ENCODE measurements around a stretch of chr18.

GRCh38 chr18:51184980-51185714 lies 12.3 kb downstream of the MEX3C start:
- PRO-cap, result no peak

DNA sequence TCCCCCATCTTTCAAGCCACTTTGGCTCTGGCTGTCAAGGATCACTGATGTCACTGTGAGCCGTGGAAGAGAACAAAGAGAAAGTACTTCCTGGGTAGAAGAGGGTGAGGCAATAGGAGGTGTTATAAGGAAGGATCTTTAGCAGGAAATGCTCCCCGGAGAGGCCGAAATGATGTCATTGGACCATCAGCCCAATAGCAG lies 228.4 kb upstream of the MEX3C start:
- PRO-cap, result no peak

DNA sequence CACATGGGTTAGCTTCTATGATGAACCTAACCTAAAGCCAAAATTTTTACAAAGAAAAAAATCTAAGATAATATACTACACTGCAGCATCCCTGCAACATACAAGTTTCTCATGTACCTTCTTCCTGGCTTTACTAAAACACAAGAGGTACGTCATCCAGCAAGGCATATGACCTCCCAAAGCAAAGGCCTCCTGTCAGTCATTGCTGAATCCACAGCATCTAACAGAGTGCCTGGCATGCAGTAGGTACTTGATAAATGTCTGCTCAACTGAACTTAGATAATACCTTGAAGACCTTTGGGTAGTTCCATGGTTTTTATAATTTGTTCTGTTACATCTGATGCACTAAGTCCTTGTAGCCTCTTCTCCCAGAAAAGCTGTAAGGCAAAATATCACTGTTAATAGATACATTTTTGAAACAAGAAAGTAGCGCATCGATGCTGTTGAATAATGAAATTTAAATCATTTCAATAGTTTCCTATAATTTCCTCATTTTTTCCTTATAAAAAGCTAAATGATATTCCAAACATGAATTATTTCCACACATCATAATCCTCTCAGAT lies 58.6 kb downstream of the MBD2 start:
- PRO-cap, result no peak

DNA sequence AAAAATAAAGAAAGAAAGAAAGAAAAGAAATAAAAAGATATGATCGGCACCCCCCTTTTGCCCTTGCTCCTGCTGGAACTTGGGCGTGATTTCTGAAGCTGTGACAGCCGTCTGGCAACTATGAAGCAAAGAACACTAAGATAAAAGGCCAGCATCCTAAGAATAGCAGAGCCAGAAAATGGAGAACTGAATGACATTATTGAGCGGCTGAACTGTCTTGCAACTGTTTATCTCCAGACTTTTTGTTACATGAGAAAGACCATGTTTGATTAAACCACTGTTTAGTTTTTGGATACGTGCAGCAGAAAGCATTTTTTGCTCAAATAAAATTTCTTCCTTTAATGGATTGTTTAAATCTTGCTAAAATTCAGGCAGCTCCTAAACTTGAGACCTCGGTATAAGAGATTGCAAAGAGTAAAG lies 8.1 kb upstream of the MBD2 start:
- PRO-cap, result no peak

GRCh38 chr18:54269669-54270655 lies 645 bp downstream of the POLI start:
- PRO-cap, result bidirectional peak, plus-strand start at chr18:54269810, minus-strand start at chr18:54269781; unidirectional peak, minus-strand start at chr18:54270294

GRCh38 chr18:54388149-54388722 lies 30.5 kb downstream of the C18orf54 start:
- PRO-cap, result no peak

DNA sequence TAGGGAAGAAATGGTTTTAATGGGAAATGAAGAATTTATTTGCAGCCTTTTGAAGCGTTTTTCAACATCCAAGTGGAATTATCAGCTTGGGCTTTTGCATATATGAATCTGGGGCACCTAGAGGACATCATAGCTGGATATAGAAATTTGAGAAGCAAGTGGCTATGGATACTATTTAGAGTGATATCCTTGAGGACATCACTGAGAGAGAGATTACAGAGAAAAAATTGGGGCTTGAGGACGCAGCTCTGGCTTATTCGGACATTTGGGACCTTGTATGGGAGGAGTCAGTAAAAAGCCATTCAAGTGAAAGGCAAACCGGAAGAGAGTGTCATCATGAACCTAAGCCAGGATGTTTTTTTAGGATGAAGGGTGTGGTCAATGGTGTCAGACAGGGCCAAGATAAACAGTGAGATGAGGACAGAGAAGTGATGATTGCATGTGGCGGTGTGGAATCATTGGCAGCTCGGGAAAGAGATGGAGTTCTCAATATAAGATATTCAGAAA lies 4.2 kb downstream of the RAB27B start:
- PRO-cap, result no peak

DNA sequence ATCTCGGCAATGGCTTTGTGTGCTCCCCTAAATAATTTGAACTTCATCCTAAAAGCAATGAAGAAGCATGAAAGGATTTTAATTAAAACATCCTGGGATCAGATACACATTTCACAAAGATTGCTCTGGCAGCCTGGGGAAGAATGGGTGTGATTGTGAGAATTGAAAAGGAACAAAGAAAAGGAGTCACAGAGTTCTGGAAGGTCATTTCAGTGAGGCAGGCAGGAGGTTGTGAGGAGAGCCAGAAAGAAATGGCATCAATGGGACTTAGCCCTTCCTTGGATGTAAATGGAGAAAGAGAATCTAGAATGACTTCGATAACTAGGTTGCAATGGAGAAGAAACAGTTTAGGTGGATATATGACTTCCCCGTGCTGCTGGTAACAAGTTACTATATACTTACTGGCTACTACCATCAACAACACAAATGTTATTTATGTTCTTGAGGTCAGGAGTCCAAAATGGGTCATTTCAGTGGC lies 228.3 kb upstream of the CCDC68 start:
- PRO-cap, result no peak

DNA sequence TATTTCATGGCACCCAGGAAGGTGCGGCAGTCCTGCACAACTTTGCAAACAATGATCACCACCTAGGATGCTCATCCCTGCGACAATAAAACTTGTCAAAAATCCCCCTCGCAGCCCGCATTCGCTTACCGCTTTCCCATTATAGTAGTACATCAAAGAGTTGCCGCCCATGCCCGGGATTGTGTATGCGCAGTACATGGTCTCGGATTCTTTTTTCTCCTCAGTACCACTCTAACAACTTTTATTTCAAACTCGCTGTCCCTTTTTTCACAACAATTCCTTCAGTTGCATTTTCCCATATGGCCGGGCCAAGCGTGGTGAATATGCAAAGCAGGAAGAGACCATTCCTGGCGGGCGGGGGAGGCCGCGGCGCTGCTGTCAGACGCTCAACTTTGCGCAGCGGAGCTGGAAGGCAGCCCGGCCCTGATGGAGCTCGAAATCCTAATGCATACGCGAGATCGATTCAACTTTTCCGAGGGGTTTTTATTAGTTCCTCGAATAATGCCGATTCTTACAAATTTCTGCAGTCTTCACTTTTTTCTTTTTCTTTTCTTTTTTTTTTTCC lies 266.4 kb downstream of the TCF4 start:
- PRO-cap, result no peak

DNA sequence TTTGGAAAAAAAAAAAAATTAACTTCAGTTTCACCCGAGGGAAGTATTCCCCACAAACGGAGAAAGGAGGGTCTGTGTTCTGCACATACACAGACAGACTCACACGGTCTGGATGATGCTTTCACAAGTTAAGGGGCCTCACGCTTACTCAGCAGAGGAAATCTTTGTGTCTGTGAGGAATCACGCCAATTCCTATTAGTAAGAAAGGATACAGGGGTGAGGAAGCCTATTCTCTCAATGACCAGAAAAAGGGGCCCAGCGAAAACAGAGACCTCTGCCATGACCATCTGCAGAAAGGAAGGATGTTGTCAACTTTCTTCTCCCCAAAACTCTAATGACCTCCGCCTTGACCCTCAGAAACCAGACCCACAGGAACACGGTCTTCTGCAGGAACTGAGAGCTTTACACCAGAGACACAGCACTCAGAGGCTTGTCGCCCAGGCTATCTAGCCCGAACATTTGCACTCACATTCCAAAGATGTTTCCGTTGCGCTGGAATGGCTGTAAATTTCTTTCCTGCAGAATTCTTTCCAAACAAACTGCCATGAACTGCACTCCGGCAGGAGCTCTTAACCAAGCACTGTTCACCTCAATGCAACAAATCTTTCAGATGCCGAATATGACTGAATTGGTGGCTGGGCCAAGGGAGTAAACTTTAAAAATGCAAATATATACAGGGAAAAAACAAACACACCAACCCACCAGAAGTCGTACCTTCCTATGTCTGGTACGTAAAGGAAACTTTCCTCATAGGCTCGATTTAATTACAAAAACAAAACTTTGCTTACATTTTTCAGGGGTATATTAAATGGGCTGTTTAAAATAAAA lies 186.2 kb downstream of the TCF4 start:
- PRO-cap, result no peak

GRCh38 chr18:55586738-55587362 lies 1.1 kb downstream of the TCF4 start:
- PRO-cap, result no peak

DNA sequence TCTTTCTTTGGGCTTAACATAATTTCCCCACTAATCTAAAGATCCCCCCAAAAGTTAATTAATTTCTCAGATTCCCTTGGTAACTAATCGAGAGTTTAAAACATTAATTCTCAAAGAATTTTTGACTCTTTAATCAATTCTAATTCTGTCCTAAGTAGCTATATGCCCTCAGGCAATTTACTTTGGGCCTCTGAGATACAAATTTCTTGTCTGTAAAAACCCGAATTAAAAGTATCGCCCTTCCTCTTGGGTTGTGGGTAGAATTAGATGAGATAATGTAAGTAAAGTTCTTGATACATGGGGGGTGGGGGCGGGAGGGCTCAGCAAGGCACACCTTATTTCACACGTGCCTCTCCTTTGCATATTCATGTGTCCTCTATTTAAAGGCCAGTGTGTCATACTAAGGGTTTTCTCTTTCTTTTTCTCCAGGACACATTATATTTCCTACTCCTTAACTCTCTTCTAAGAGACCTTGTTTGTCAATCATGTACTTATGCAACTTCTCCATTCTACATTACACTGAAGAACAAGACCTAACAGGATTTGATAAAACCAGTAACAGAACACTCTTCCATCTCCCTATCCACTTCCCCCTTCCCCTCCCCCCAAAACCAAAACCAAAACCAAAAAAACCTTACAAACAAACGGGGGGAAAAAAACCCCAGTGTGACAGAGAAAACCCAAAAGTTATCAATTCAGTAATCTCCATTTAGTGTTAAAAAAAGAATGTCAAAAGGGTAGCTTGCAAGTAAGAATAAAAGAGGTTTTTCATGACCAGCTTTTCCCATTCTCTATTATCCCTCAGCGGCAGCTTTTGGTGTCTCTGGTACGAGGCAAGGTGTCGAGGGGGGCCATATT lies 190.7 kb upstream of the TCF4 start:
- PRO-cap, result no peak

DNA sequence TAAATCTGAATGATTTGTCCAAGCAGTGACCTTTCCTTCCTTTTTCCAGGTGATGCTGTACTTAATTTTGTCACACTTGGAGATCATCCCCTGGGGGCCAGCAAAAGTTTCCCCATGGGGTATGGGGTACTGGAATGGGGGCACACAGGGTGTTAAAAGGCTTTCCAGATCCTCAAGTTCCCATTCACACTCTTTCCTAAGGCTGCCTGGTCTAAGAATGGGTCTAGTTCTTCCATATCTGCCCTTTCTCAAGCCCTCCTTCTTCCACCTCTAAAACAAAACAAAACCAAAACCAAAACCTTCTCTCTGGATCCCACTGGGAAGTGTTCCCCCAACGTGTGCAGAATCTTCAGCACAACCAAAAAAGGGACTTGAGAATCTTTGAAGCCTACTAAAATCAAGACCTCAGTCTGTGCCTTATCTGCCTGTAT lies 207.1 kb upstream of the TCF4 start:
- PRO-cap, result no peak

GRCh38 chr18:55866907-55867430 lies 279.0 kb upstream of the TCF4 start:
- PRO-cap, result no peak

DNA sequence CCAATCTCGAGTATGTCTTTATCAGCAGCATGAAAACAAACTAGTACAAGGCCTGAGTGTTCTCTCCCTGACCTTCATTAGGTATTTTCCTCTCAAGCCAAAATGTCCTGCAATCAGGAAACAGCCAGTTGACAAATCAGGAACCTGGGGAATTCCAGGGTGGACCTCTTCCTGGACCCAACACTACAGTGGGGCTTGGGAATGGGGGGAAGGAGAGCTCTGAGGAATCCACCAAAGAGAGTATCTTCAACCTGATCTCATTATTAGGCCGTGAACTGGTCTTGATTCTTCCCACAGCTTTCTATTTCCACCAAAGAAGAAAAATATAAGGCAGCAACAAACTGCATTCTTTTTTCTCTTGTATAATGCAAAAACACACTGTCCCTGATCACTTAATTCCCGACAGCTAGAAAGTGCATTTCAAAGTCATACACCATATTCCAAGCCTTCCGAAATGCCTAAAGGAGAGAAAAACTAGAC lies 129.6 kb downstream of the TXNL1 start:
- PRO-cap, result no peak

- PRO-cap, result no peak
Measured at GRCh38 chr18:57581092-57581806, 5.3 kb downstream of the FECH start.

DNA sequence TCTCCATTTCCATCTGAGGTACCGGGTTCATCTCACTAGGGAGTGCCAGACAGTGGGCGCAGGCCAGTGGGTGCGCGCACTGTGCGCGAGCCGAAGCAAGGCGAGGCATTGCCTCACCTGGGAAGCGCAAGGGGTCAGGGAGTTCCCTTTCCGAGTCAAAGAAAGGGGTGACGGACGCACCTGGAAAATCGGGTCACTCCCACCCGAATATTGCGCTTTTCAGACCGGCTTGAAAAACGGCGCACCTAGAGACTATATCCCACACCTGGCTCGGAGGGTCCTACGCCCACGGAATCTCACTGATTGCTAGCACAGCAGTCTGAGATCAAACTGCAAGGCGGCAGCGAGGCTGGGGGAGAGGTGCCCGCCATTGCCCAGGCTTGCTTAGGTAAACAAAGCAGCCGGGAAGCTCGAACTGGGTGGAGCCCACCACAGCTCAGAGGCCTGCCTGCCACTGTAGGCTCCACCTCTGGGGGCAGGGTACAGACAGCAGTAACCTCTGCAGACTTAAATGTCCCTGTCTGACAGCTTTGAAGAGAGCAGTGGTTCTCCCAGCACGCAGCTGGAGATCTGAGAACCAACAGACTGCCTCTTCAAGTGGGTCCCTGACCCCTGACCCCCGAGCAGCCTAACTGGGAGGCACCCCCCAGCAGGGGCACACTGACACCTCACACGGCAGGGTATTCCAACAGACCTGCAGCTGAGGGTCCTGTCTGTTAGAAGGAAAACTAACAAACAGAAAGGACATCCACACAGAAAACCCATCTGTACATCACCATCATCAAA lies 83.6 kb downstream of the ATP8B1 start:
- PRO-cap, result no peak

- PRO-cap, result no peak
Measured at GRCh38 chr18:57798571-57799519, 4.3 kb downstream of the ATP8B1 start.

DNA sequence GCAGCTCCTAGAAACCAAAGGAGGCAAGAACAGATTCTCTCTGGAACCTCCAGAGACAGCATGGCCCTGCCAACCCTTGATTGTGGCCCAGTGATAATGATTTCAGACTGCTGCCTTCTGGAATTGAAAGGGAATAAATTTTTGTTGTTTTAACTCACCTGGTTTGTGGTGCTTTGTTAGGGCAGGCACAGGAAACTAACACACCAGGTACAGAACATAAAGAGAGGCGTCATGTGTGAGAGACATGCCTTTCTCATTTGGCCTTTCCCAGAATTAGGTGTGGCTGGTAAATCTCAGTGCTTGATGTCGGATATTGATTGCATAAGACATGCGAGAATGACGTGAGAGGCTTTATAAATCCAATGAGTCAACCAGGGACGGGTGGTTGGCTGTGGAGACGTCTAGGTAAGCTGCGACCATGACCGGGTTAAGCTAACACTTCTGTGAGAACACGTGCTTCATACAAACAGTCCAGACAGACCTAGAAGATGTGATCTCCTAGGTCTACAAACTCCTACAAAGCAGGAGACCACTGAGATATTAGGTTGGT lies 98.6 kb upstream of the ATP8B1 start:
- PRO-cap, result no peak

GRCh38 chr18:57909599-57910065 lies 106.5 kb upstream of the ATP8B1 start:
- PRO-cap, result no peak